ENCODE measurements around the genes GRK4, NSG1 and EVC2.

DNA sequence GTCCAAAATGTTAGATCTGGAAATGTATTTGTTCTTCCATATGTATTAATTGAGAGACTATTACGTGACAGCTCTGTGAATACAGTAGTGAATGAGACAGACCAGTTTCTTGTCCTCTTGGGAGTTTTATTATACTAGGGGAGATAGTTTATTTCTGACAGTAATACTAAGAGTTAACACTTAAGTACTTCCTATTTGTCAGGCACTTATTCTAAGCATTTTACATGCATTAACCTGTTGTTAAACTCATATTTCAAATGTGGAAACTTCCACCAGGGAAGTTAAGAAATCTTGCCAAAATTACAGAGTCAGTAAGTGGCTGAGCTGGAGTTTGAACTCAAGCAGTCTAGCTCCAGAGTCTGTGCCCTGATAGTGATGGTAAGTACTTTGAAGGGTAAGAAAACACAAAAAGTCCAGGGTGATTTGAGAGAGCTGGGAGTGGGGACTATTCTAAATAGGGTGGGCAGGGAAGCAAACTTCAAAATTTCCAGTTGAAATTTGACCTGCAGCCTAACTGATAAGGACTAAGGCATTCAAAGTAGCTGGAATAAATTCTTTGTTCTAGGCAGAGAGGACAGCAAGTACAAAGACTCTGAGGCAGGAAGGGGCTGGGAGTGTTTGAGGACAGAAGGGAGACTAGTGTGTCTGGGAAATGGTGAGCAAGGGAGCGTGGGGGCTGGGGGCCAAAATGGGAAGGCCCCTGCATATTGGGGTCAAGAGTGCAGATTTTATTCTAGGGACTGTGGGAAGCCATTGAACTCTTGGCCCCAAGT lies 17.1 kb downstream of the ADD1 start:
- PRO-cap, result no peak
- RAMPAGE, long total RNA, result no peak

DNA sequence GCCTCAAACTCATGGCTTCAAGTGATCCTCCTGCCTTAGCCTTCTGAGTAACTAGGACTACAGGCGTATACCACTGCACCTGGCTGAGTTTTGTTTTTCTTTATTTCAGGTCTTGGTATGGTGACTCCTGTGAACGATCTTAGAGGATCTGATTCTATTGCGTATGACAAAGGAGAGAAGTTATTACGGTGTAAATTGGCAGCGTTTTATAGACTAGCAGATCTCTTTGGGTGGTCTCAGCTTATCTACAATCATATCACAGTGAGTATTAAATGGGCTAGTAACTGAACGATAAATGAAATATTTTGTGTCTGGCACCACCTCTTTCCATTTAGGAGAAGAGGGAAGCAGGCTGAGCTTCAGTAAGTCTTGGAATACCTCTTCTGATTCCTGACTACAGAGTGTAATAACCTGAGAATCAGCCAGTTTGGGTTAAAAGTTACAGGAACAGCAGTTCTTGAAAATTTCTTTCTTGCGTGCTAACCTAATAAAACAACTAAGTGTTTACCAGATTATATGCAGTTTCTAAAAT lies 40.8 kb downstream of the ADD1 start:
- PRO-cap, result no peak
- RAMPAGE, long total RNA, result no peak

- PRO-cap, result no peak
- RAMPAGE, long total RNA, result no peak
Observed at GRCh38 chr4:2900516-2901265, 33.9 kb downstream of the MFSD10 start.

DNA sequence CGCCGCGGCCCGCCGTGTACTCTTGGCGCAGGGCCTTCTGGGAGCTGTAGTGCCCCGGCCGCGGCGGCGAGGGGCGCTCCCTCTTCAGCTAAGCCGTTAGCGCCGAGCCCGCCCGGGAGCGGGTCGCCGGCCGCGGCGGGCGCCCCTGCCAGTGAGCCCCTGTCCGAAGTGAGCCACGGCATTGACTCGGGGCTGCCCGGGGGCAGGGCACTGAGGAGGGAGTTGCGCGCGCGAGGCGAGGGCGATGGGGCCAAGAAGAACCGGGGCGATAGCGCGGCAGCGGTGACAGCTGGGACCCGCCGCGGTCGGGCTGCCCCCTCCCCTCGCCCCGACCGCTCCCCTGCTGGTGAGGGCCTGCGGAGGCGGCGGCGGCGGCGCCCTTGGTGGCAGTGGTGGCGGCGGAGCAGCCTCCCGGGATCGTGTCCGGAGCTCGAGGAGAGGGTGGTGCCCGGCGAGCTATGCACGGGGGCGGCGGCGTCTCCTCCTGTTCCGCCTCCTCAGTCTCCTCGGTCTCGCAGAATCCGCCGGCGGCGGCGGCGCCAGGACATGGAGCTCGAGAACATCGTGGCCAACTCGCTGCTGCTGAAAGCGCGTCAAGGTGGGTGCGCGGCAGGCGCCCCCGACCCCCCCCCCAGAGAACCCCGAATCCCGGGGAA lies at the start of gene GRK4:
Gene GRK4, plus strand, starts transcription at position 47 of the 656 bp plus-strand sequence.
- PRO-cap, result bidirectional peak, plus-strand start at position 47 of the sequence, minus-strand start outside the sequence
- RAMPAGE, long total RNA, result no peak

GRCh38 chr4:3082609-3083025 lies 8.1 kb downstream of the HTT start:
- PRO-cap, result no peak
- RAMPAGE, long total RNA, result no peak

GRCh38 chr4:3192197-3192858 lies 56.6 kb upstream of the MSANTD1 start:
- PRO-cap, result no peak
- RAMPAGE, long total RNA, result no peak

GRCh38 chr4:3202850-3203861 lies 45.8 kb upstream of the MSANTD1 start:
- PRO-cap, result no peak
- RAMPAGE, long total RNA, result no peak

GRCh38 chr4:3226506-3226947 lies 22.4 kb upstream of the MSANTD1 start:
- PRO-cap, result no peak
- RAMPAGE, long total RNA, result no peak

GRCh38 chr4:3514096-3514575 lies 18.1 kb downstream of the LRPAP1 start:
- PRO-cap, result no peak
- RAMPAGE, long total RNA, result no peak

- PRO-cap, result no peak
- RAMPAGE, long total RNA, result no peak
Observed at GRCh38 chr4:4073481-4074006, 153.2 kb downstream of the OTOP1 start.

DNA sequence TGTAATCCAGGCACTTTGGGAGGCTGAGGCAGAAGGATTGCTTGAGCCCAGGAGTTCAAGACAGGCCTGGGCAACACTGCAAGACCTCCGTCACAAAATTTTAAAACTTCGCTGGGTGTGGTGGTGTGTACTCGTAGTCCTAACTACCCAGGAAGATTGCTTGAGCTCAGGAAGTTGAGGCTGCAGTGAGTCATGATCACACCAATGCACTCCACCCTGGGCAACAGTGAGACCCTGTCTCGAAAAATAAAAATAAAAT lies 20.1 kb downstream of the LYAR start:
- PRO-cap, result no peak
- RAMPAGE, long total RNA, result no peak

GRCh38 chr4:4386621-4387294 lies at the start of gene NSG1:
NSG1 (plus strand) TSS chr4:4387102.
- PRO-cap, result no peak
- RAMPAGE, long total RNA, result no peak

DNA sequence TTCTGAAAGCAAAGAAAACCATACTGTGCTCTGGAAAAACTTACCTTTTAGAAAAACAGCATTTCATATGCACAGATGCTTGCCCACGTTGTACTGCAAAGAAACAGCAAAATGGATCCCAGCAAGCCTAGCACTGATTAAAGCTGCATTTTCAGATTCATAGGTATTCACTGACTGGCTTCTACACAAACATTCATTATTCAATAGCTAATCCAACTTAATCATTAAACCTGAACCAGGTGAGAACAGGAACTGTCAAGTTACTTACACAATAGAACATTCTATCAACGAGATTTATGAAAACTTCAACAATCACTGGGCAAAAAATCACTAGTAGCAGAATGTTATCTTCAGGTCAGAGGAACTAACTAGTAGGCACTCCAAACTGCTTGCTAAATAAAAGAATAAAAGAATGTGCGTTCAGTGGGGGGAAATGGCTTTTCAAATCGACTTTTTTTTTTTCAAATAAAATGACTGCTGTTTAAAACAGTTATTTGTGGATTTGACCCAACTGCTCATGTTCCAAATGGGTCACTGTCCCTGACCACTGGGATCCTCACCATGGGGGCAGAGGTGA lies 42.3 kb downstream of the STX18 start:
- PRO-cap, result no peak
- RAMPAGE, long total RNA, result no peak

DNA sequence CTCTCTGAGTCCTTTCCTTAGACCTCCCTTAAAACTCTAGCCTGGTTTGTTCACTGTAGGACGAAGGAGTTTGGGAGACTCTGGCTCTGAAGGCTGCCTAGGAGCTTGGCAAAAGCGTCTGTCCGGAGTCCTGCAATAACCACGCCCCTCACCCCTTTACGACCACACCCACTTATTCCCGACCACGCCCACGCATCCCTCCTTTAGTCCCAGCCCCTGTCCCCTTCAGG lies 131.0 kb upstream of the STX18 start:
- PRO-cap, result no peak
- RAMPAGE, long total RNA, result no peak

DNA sequence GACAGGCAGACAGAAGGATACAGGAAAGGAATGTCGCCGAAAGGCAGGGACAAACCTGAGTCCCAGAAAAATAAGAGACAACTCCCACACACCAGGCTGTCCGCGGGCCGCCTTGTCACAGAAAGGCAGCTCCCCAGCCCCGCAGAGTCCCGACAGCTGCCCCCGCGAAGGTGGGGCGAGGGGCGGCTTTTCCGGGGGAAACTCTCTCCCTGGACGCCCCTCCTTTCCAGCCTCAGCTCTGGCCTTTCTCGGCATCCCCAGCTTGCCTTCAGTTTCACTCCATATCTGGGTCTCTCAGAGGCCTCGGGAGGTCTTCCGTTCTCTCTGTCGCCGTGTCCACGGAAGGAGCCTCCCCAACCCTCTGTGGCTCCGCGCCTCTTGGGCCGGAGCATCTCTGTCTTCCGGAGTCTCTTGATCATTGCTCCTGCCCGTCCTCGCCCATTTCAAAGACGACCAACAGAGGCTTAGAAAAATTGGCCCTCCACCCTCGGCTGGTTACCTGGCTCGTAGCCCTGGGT lies 6.1 kb upstream of the MSX1 start:
- PRO-cap, result bidirectional peak, plus-strand start outside the sequence, minus-strand start at position 392 of the sequence
- RAMPAGE, long total RNA, result no peak

GRCh38 chr4:5385634-5385934 lies 322.8 kb downstream of the EVC2 start:
- PRO-cap, result no peak
- RAMPAGE, long total RNA, result no peak

GRCh38 chr4:5437133-5437453 lies 271.3 kb downstream of the EVC2 start:
- PRO-cap, result unidirectional peak, minus-strand start at chr4:5437401
- RAMPAGE, long total RNA, result no peak

DNA sequence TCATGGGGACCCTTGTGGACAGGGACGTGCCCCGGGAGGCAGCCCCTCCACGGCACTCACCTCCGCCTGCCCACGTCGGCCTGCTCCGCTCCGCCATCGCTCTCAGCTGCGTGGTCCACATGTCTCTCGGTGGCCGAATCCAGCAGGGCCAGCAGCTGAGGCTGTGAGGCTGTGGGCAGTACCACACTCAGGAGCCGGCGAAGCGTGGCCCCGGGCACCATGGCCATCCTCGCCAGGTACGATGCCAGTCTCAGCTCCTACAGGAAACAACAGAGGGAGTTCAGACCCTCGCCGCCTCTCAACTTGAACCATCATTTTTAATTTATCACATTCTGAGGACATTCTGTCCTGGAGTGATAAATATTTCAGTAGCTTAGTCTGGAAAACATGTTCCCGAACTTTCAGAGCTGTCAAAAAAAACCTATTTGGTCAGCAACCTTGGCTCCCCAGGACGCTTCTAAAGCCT lies 139.9 kb downstream of the EVC2 start:
- PRO-cap, result no peak
- RAMPAGE, long total RNA, result no peak

DNA sequence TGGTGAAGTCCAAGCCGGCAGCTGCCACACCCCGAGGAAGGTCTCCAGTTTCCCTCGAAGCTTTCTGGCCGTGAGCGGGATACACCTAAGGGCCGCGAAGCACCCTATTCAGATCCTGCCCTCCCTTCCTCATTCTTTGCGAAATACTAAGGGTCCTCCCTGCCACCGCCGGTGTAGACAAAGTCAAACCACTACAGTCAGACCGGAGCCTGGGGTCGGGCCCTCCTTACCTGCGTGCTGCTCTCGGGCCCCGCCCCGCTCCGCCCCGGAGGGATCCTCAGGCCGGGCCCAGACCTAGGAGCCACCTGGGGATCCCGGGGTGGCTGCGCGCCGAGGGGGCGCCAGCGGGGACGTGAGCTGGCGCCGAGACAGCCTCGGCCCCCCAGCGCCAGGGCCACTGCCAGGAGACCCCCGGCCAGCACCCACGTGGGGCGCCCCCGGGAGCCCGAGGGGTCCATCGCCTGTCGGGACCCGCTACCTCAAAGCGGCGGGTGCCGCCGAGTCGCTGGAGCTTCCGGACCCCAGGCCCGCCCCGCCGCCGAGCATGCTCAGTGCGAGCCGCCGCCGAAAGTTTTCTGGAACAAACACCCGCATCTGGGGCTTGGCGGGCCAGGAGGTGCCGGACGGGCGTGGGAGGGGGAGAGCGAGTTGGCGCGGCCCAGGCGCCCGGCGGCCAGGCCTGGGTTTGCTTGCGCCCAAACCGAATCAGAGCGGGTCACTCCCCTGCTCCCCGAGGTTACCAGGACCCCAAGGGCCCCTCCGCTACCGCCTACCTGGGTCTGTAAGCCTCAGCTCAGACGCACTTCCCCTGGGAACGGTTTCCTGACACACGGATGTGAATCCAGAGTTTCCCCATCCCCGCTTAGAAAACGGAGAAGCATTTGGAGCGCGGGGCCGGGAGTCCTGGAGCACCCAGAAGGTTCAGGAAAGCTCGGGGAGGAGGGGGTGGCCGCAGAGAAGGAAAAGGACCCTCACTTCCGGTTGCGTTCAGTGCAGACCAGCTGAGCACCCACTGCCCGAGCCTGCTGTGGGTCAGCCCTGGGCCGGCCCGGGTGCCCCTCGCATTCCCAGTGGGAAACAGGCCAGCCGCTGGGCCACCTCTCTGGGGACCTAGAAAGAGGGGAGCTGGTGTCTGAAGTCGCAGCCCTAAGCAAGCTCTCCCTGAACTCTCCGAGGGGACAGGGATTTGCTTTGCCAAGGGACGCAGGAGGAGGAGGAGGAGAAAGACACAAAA lies at the start of gene EVC2:
Gene EVC2, minus strand, starts transcription at position 504 of the 1,234 bp plus-strand sequence.
- PRO-cap, result bidirectional peak, plus-strand start at position 622 of the sequence, minus-strand start at position 516 of the sequence; bidirectional peak, plus-strand start at position 865 of the sequence, minus-strand start at position 871 of the sequence
- RAMPAGE, long total RNA, result no peak

DNA sequence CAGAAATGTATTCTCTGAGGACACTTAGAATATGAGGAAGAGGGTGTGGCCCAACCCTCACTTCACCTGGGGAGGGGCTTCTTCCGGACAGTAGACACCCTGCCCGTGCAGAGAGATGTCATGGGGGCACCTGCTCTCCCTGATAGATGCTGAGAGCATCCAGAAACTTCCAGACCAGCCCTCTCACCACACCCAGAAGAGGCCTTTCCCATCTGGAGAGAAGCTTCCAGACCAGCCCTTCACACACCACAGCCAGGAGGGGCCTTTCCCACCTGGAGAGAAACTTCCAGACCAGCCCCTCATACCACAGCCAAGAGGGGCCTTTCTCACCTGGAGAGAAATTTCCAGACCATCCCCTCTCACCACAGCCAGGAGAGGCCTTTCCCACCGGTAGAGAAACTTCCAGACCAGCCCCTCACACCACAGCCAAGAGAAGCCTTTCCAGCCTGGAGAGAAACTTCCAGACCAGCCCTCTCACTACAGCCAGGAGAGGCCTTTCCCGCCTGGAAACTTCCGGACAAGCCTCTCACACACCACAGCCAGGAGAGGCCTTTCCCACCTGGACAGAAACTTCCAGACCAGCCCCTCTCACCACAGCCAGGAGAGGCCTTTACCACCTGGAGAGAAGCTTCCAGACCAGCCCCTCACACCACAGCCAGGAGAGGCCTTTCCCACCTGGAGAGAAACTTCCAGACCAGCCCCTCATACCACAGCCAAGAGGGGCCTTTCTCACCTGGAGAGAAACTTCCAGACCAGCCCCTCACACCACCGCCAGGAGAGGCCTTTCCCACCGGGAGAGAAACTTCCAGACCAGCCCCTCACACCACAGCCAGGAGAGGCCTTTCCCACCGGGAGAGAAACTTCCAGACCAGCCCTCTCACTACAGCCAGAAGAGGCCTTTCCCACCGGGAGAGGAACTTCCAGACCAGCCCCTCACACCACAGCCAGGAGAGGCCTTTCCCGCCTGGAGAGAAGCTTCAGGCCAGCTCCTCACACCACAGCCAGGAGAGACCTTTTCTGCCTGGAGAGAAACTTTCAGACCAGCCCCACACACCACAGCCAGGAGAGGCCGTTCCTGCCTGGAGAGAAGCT lies 81.1 kb downstream of the CRMP1 start:
- PRO-cap, result no peak
- RAMPAGE, long total RNA, result no peak

All from urinary bladder (tissue), 3 donors.